Measurements from ENCODE around the genes PCNX2 and IRF2BP2.

- PRO-cap: no peak
These were observed 111.4 kb downstream of the SIPA1L2 start for GRCh38 chr1:232518284-232519090.

GRCh38 chr1:232590808-232591386, 39.0 kb downstream of the SIPA1L2 start:
- PRO-cap: no peak

DNA sequence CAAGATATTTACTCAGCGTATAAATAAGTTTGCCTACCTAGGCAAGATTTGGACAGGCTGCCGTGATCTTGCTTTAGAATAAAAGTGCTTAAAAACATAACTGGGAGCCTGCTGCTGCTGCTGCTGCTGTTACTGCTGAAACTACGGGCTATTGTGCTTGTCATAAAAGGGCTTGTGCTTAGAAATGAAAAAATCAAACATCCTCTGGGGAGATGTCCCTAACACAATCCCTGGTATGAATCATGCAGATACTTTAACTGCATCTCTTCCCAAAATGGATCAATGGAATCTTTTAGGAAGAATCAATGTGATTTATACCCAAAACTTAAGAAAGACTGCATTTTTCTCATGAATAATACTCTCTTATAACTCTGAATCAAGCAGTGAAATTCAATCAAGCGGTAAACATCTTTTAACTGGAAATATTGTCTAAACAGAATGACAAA, 1.9 kb downstream of the SIPA1L2 start:
- PRO-cap: no peak

DNA sequence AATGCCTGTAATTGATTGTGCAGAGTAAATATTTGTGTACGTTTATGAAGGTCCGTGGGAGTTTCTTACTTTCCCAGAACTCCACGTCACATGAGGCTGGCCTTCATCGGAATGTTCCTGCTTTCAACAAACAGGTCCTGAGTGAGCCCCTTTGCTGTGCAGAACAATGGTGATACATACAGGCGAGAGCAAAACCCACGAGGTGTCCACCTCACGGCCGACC, 2.6 kb upstream of the SIPA1L2 start:
- PRO-cap: no peak

GRCh38 chr1:232764940-232765402, 40.2 kb upstream of the MAP10 start:
- PRO-cap: no peak

GRCh38 chr1:232968817-232969493, 18.5 kb downstream of the NTPCR start:
- PRO-cap: no peak

- PRO-cap: no peak
These were observed 147.7 kb downstream of the NTPCR start for GRCh38 chr1:233098124-233098514.

DNA sequence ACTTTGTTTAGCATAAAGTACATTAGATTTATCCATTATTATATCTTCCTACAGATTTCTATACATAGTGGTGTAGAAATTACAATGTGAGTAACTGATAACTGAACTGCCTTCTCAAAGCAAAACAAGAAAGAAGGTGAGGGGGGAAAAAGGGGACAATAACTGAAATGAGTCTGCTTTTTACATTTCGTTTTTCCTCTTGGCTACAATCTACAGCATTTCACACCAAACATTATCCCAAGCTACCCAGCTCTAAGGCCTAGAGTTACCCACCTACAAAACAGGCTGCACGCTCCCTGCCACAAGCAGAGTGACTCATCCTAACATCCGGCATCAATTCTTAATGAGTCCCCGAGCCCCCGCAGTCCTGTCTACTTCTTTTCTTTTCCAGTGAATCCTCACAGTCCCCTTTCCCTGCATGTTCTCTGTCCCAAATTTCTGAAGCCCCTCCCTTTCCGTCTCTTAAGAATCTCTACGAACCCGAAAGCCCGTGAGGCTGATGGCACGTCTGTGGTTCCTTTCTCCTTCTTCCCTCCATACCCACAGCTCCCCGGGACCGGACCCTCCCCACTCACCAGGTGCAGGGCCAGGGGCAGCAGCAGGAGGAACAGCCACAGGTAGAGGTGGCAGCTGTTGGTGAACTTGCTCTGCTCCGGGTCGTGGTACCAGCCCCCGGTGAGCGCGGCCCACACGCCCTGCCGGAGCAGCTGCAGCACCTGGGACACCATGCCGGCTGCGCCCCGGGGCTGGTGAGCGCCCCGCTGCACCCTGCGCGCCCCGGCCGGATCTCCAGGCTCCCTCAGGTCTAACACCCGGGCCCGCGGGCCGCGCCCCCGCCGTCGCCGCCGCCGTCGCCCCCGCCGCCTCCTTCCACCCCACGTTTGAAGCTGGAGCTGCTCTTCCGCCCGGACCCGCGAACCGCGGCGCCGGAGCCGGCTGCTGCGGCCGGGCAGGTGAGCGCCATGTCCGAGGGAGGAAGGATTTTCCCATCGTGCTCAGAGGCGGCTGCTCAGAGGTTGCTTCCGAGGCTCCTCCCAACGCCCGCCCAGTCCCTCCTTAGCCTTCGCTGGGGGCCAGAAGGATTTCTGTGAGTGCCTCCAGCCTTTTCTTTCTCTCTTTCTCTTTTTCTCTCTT, at the start of gene PCNX2:
TSS of gene PCNX2 (minus strand) at position 975 of the 1,134 bp plus-strand sequence.
- PRO-cap: unidirectional peak, minus-strand start at position 988 of the sequence

DNA sequence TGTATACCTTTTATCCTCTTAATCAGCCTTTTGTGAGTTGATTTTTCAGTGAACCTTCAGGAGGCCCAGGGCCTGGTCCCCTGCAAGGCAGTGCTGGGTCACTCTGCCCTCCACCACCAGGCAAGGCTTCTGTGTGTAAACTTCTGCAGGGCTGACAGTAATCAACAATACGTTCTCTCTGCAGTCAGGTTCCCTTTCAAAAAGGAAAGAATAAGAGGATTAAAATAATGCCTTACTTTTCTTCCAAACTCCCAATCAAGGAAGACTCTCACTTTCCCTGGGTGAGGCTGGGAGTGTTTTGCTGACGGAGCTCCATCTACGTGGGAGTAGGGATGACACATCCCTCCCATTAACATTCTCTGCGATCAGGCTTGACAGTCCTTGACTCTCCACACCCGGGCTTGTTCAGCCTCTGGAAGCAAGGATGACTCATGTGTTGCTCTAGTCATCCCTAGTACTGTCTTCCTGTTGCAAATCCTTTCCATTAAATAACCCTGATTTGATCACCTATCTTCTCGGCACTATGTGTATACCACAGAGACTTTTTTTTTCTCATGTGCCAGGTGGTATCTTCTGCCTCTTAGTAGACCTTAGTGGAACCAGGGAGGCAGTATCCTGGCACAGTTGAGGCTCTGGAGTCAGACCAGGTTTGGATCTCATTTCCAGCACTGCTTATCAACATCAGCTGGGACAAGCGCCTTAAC, 70.3 kb upstream of the KCNK1 start:
- PRO-cap: no peak

DNA sequence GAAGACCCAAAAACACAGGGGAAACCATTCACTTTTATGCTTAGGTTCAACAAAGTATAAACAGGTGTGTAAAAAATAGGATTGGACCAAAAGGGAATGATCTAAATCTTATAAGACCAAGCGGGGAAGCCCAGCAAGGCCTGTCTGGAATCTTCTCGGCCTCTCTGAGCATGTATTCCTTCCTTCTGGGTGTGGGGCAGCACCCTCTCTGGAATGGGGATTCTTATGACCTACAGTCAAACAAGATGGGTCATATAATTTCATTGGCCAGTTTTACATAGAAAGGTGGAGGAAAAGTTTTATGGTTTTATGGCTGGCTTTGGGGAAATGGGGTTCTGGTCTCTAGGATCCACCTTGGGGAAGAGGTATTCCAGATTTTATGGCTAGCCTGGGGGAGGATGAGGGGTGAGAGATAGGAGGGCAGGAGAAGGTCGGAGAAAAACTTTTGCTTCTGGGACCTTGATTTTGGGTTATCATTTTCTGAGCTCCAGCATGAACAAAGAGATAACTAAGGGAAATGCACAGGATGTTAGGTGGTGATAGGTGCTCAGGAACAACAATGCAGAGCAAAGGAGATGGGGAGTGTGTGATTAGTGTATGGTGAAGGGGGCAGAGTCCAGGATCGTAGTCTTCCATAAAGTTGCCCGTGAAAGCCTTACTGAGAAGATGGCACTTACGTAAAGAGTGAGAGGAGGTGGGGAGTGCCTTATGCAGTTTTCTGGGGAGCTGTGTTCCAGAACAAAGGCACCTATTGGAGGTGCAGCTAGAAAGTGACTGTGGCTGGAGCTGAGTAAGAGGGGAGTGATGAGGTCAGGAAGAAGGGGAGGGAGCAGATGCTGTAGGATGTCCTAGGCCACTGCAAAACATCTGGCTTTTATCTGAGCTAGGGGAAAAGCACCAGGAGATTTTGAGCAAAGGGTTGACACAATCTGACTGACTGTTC, 11.5 kb downstream of the KCNK1 start:
- PRO-cap: no peak

DNA sequence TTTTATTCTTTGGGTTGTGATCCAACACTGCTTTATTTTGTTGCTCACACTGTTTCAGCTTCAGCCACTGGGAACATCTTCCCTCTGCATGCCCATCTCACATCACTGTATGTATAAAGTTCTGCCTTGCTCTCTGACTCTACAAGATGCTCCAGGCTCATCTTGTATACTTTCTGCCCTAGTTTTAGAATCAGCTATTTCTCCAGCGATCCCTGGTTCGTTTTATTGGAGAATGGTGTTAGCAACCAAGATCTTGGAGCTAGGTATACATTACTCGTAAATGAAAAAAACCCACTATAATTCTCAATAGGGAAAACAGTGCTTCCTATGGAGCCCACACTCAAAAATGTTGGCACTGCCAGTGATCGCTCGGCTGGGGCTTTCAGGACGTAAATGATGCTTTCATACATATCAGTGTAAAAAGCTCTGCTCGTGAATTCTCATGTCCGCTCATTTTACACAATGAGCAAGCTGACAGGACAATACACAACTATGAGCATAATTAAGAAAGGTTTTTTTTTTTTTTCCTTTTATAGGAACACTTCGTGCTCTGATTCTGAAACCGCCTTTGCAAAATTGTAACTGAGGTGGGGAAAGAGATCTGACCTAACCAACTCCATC, 34.5 kb downstream of the COA6 start:
- PRO-cap: no peak

GRCh38 chr1:234509649-234510348, 30.8 kb upstream of the TARBP1 start:
- PRO-cap: no peak

- PRO-cap: no peak
These were observed 39.9 kb upstream of the TARBP1 start for GRCh38 chr1:234518824-234519322.

DNA sequence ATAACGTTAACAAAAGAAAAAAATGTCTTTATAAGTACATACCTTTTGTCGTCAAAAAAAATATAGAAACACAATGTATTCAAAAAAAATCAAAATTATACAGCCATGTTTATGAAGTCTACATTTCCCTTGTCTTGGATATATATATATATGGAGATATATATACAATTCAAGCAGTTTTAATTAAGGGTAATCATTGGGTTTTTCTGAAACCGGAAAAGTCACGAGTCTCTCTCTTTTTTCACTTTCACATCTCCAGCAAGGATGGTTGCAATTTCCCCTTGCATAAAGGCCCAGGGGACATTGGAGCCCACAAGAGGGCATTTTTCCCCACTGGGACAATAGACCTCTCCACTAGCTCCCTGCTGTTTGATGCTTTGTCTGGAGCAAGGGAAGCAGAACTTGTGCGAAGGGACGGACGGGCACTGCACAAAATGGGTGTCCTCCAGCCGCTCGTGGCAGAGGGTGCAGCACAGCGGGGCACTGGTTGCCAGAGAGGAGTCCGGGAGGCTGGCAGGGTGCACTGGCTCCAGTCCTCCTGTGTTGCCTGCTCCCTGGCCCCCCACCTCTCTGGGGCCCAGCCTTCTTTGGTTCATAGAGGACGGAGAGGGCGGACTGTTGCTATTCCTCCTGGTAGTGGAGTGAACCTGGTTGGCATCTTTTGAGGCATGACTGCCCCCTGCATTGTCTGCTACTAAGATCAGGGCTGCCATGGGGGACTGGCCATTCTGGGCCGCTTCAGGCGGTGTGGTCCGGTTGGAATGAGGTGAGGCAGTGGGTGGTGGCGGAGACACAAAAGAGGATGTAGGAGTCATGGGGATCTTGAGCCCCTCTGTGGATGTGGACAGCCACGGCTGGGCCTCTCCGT, 2.8 kb downstream of the IRF2BP2 start:
- PRO-cap: bidirectional peak, plus-strand start at position 398 of the sequence, minus-strand start at position 399 of the sequence

DNA sequence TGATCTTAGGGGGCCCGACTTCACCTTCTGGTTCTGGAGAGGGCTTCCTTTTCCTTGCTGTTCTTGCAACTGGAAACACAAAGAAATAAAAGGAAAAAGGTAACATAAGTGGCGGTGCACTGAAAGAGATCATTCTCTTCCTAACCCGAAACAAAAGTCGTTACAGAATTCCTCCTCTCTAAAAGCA, 2.3 kb downstream of the IRF2BP2 start:
- PRO-cap: no peak

GRCh38 chr1:234608889-234609065, 1.2 kb downstream of the IRF2BP2 start:
- PRO-cap: bidirectional peak, plus-strand start at chr1:234609033, minus-strand start at chr1:234608778

DNA sequence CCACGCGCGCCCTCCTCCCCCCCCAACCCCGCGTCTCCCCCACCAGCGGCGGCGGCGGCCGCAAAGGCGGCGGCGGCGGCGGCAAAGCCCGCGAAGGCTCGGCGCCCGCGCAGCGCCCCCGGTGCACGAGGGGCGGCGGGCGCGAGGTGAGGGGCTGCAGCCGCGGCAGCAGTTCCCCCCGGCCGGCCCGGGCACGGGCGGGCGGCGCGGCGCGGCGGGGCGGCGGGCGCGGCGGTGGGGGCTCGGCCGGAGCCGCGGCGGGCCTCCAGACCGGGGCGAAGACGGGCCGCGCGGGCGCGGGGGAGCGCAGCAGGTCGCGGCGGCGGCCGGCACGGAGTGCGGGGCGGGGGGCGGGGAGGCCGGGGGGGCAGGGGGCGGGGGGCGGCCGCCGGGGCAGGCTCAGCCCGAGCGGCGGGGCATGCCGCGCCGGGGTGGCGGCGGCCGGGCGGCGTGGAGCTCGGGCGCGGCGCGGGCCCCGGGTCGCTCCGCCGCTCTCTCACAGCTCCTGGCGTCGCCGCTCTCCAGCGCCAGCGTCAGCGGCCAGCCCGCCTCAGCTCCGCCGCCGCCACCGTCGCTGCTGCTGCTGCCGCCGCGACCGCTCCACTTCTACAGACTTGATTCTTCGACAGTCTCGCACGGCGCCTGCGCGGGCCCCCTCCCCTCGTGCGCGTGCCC, at the start of gene IRF2BP2:
TSS of gene IRF2BP2 (minus strand) at position 610 of the 675 bp plus-strand sequence.
- PRO-cap: bidirectional peak, plus-strand start at position 268 of the sequence, minus-strand start at position 285 of the sequence; bidirectional peak, plus-strand start at position 402 of the sequence, minus-strand start at position 338 of the sequence; bidirectional peak, plus-strand start outside the sequence, minus-strand start at position 610 of the sequence

DNA sequence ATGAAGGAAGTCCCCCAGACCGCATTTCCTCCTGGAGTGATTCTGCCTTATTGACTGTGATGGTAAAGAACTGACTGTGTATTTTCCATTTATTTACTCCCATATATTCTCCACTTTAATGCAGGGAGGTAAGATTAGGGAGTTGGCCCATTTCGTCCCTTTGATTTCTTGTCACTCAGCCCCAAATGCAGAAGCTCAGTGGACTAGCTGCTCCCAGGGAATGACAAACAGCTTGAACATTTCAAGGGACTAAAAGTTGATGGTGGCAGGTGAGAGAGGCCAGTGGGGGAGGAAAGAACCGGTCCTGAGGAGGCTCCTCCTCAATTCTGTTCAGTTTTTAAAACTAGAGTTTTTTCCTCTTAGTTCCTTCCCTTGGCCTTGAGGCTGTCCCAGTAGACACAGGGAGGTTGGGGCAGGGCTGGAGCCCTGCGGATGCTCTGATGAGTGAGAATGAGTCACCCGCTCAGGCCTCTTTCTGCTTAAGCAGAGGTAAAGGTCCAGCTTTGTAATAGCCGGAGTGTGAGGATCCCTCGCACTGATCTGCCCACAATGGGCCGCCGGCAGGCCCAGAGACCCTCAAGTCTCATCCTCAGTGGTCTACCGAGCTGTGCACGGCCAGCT, 49.4 kb upstream of the IRF2BP2 start:
- PRO-cap: no peak

- PRO-cap: no peak
These were observed 135.8 kb upstream of the IRF2BP2 start for GRCh38 chr1:234745741-234746274.

DNA sequence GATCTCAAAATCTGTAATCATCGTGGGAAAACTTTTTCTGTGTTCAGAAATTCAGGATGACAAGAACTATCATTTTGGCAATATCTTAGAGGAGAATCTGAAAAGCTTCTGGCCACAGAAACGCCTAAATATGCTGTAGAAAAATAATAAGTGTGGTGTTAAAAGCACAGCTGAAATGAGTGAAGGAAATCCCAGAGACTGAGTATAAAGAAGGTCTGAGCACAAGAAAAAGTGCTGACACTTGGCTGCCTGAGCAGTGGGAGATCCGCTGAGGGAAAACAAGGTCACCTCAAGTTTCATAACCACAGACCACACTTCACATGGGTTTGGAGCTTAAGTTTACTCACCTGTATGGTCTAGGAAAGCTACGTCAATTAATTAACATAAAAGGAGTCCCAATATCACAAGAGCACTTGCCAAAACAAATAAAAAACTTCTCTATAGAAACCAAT, 235.2 kb upstream of the IRF2BP2 start:
- PRO-cap: no peak

All from endothelial cell (in vitro differentiated cells).